H1 (cell line): ENCODE results near the gene CSF2RB.

DNA sequence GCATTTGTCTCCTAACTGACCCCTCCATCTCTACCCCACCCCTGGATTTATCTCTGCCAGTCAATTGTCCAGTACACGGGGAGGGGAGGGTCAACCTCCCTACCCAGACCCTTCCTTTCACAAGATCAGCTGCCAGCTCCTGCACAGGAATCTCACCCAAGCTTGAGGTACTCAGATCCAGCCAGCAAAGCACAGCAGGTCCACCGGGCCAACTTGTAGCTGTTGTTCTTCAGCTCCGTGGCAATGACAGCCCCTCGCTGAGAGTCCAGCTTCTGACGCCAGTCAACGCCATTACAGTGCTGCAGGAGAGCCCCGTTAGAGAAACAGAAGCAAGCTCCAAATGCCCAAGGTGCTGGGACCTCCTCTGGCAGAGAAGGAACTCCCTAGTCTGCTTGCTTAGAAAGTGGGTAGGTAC is 5.5 kb upstream of the FOXRED2 start:
- RRBS, result no CpG with 5 or more reads among the region's 7 CpGs
CAGE:
- cytosol, long polyA plus RNA, result no peak
- long polyA plus RNA, result no peak
- nucleus, long polyA plus RNA, result no peak

DNA sequence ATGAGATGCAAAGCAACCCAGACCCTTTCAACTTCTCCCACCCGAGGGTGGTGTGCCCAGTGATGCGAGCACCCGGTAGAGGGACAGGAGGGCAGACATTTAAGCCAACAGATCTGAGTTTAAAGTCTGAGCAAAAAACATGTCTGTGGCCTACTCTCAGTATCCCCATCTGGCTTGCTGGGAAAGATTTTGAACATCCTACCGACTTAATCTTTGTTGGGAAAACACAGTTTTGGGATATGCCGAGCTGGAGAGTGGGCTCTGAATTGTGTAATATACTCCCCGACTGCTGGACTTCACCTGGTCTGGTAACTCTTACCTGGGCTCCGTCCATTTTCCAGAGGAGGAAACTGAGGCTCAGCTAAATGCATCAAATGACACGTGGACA is 10.6 kb upstream of the IFT27 start:
- RRBS, result no CpG with 5 or more reads among the region's 8 CpGs
CAGE:
- cytosol, long polyA plus RNA, result no peak
- long polyA plus RNA, result no peak
- nucleus, long polyA plus RNA, result no peak

- RRBS, result no CpG with 5 or more reads among the region's 10 CpGs
CAGE:
- cytosol, long polyA plus RNA, result no peak
- long polyA plus RNA, result no peak
- nucleus, long polyA plus RNA, result no peak
Observed at GRCh38 chr22:36913127-36913783, at the start of gene CSF2RB. TSS of gene CSF2RB (plus strand) at chr22:36913628.

DNA sequence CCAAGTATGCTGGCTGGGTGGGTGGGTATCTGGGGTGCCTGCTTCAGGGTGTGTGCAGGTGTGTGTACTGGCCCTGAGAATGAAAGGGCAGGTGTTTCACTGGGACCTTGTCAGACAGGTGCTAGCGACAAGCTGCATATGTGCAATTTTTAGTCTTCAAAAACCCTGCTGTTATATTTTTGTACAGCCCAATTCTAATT is 988 bp downstream of the CSF2RB start:
- RRBS, result no CpG with 5 or more reads among the region's 1 CpG
CAGE:
- cytosol, long polyA plus RNA, result no peak
- long polyA plus RNA, result no peak
- nucleus, long polyA plus RNA, result no peak

DNA sequence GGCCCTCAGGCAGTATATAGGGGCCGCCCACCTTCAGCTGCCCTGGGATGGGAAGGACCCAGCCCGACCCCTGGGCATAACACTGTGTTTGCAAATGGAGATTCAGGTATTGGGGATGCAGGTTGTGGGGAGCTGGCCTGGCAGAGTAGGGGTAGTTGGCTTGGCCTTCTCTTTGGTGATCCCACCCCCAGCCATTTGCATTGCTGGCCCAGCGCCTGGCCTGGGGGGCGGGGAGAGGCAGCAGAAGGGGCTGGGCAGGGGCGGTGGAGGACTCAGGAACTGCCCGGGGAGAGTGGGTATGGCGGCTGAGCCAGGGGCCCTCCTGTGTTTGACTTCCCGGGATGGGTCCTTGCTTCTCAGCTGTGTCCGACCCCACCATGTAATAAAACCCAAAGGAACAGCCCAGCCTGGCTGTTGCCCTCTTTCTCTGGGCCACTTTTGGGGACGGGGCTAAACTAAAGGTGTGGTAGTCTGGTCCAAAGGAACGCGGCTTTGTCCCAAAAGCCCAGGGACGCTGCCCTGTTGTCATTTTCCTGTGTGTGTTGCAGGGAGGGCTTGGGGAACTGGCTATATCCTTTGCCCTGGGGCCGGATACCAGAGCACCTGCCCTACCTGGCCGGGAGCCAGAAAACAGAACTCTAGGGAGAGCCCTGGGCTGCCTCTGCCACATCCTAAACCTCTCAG is 11.6 kb downstream of the KCTD17 start:
- RRBS, result 41% methylated on average over 1 of the region's 15 CpGs
CAGE:
- cytosol, long polyA plus RNA, result no peak
- long polyA plus RNA, result no peak
- nucleus, long polyA plus RNA, result no peak

- RRBS, result 89% methylated on average over 5 of the region's 13 CpGs
CAGE:
- cytosol, long polyA plus RNA, result no peak
- long polyA plus RNA, result no peak
- nucleus, long polyA plus RNA, result no peak
Observed at GRCh38 chr22:37074784-37075206, 23.3 kb downstream of the KCTD17 start.

- RRBS, result no CpG with 5 or more reads among the region's 13 CpGs
CAGE:
- cytosol, long polyA plus RNA, result no peak
- long polyA plus RNA, result no peak
- nucleus, long polyA plus RNA, result no peak
Observed at GRCh38 chr22:37163843-37164357, 14.2 kb upstream of the IL2RB start.

GRCh38 chr22:37167176-37167770 is 17.6 kb upstream of the IL2RB start:
- RRBS, result no CpG with 5 or more reads among the region's 14 CpGs
CAGE:
- cytosol, long polyA plus RNA, result no peak
- long polyA plus RNA, result no peak
- nucleus, long polyA plus RNA, result no peak

GRCh38 chr22:37170182-37170545 is 17.9 kb downstream of the C1QTNF6 start:
- RRBS, result no CpG with 5 or more reads among the region's 6 CpGs
CAGE:
- cytosol, long polyA plus RNA, result no peak
- long polyA plus RNA, result no peak
- nucleus, long polyA plus RNA, result no peak

DNA sequence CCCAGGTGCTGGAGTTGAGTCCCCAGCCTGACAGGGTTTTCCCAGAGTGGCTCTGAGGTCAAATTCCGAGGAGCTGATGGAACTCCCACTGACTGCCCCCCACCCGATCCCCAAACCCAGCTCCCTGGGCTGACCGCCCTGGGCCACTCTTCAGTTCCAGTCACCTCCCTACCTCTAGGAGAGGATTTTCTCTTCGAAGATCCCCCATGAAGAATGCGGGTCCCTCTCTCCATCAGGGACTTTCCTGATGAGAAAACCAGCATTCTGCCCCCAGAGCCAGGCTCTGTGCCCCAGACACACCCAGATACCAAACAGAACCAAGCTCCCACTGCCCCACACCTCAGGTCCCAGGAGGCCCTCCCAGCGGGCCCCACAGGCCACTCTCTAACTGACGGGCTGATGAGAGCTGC is 12.1 kb upstream of the RAC2 start:
- RRBS, result no CpG with 5 or more reads among the region's 7 CpGs
CAGE:
- cytosol, long polyA plus RNA, result no peak
- long polyA plus RNA, result no peak
- nucleus, long polyA plus RNA, result no peak

DNA sequence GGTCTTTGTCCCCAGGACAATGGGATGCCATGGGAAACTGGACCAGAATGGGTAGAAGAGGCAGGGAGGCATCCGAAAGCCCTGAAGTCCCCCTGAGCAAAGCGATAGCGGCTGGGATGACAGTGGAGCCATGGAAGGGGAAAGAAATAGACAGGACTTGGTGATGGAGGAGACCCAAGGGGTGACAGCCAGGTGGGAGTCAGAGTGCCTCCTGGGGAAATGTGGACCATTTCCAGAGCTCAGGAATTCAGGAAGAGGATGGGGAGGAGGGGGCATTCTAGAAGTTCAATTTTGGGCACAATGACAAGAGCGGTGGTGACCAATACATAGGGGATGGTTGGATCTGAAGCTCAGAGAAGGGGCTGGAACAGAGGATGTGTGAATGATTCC is 4.5 kb downstream of the CYTH4 start:
- RRBS, result no CpG with 5 or more reads among the region's 4 CpGs
CAGE:
- cytosol, long polyA plus RNA, result no peak
- long polyA plus RNA, result no peak
- nucleus, long polyA plus RNA, result no peak

DNA sequence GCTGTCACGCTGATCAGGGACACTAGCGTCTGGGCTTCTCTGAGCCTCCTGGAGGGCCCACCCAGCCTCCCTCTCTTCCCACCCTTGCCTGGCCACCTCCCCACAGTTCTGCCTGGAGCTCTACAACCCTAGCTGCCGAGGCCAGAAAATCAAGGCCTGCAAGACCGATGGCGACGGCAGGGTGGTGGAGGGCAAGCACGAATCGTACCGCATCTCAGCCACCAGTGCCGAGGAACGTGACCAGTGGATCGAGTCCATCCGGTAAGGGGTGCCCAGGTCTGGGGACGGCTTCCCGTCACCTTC is 29.6 kb downstream of the CYTH4 start:
- RRBS, result no CpG with 5 or more reads among the region's 15 CpGs
CAGE:
- cytosol, long polyA plus RNA, result no peak
- long polyA plus RNA, result no peak
- nucleus, long polyA plus RNA, result no peak

DNA sequence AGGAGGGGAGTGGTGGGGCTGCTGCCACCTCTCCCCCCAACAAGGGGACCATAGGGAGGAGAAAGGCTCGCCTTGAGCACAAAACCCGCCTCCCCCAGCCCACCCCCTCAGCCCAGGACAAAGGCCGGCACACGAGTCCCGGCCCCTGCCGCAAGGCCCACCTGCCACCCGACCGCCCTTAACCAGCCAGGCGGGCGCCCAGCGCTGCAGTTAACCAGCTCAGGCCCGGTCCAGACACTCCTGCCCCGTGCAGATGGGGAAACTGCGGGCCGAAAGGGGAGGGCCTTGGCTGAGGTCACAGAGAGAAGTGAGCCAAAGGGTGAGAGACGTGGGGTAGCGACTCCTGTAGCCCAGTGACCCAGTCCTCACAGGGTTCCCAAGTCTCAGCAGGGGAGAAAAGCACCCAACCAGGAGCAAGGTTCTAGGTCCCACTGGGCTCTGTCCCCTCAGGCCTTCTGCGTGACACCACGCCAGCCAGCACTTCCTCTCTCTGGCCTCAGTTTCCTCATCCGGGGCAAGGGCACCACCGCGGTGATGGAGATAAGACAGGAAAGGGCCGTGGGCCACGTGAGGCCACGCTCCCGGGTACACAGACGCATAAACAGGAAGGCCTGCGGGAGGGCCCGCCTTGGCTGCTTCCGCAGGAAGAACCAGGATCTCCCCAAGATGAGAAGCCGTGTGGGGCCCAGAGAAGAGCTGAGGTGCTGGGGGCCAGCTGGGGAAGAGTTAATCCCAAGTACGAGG is 1.9 kb downstream of the MFNG start:
- RRBS, result 84% methylated on average over 14 of the region's 32 CpGs
CAGE:
- cytosol, long polyA plus RNA, result no peak
- long polyA plus RNA, result no peak
- nucleus, long polyA plus RNA, result no peak

DNA sequence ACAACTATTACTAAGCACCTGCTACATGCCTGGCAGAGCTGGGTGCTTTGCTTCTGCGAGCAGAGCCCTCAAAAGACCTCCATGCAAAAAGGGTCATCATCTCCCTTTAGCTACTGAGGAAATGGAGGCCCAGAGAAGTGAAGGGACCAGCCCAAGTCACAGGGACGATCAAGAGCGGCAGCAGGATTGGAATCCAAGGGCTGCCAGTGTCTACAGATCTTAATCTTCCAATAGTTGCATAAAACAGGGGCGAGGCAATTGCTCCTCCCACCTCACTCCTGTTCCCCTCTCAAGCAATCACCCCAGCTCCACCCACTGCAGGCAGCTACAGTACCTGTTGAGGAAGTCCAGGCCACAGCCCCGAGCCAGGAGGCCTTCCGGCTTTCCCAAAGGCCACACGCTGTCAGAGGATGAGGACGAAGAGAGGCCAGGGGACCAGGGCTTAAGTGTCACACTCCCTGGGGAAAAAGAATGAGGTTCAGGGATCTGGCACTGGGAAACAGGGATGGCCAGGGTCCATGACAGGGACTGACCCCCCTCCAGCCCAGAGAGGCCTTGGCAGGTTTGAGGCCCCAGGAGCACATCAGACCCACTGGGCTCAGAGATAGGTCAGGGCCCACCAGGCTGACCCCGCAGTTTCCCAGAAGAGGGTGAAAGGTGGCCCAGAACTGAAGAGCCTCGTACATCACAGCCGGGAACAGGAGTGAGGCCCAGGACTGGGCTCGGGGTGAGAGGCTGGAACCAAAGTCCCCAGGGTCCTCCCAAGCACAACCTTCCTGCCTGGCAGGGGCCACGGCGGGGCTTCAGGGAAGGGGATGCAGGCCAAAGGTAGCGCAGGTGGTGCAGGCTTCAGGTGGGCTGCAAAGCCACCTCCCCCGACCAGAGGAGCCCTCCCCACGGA is 16.3 kb upstream of the MFNG start:
- RRBS, result no CpG with 5 or more reads among the region's 17 CpGs
CAGE:
- cytosol, long polyA plus RNA, result no peak
- long polyA plus RNA, result no peak
- nucleus, long polyA plus RNA, result no peak

GRCh38 chr22:37521448-37521948 is 2.3 kb upstream of the CARD10 start:
- RRBS, result no CpG with 5 or more reads among the region's 11 CpGs
CAGE:
- cytosol, long polyA plus RNA, result no peak
- long polyA plus RNA, result no peak
- nucleus, long polyA plus RNA, result no peak

DNA sequence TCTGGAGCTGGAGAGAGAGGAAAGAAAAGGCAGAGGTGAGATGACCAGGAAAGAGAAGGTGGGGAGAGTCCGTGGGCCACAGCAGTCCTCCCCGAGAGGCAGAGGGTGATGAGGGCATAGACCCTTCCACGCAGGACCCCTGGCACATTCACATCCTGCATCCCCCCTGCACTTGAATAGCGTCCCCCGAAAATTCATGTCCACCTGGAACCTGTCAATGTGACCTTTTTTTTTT is 2.8 kb downstream of the LGALS2 start:
- RRBS, result no CpG with 5 or more reads among the region's 5 CpGs
CAGE:
- cytosol, long polyA plus RNA, result no peak
- long polyA plus RNA, result no peak
- nucleus, long polyA plus RNA, result no peak

GRCh38 chr22:37609290-37610556 is 1.1 kb downstream of the GGA1 start:
- RRBS, result no CpG with 5 or more reads among the region's 26 CpGs
CAGE:
- cytosol, long polyA plus RNA, result no peak
- long polyA plus RNA, result no peak
- nucleus, long polyA plus RNA, result no peak

DNA sequence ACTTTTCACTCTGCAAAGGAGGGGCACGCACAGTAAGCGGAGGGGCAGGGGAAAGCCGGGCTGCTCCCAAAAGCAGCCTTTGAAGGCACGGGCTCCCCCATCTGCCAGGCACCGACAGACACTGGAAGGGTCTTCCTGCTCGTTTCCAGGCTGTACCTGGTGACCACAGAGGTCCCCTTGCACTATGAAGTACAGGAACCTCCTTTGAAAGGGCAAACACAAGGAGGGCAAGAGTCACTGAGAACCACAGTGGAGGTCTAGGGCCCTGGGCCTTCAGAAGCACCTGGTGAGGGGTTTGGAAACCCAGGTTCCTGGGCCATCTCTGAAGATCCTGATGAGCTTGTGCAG is 14.1 kb downstream of the GGA1 start:
- RRBS, result no CpG with 5 or more reads among the region's 6 CpGs
CAGE:
- cytosol, long polyA plus RNA, result no peak
- long polyA plus RNA, result no peak
- nucleus, long polyA plus RNA, result no peak

DNA sequence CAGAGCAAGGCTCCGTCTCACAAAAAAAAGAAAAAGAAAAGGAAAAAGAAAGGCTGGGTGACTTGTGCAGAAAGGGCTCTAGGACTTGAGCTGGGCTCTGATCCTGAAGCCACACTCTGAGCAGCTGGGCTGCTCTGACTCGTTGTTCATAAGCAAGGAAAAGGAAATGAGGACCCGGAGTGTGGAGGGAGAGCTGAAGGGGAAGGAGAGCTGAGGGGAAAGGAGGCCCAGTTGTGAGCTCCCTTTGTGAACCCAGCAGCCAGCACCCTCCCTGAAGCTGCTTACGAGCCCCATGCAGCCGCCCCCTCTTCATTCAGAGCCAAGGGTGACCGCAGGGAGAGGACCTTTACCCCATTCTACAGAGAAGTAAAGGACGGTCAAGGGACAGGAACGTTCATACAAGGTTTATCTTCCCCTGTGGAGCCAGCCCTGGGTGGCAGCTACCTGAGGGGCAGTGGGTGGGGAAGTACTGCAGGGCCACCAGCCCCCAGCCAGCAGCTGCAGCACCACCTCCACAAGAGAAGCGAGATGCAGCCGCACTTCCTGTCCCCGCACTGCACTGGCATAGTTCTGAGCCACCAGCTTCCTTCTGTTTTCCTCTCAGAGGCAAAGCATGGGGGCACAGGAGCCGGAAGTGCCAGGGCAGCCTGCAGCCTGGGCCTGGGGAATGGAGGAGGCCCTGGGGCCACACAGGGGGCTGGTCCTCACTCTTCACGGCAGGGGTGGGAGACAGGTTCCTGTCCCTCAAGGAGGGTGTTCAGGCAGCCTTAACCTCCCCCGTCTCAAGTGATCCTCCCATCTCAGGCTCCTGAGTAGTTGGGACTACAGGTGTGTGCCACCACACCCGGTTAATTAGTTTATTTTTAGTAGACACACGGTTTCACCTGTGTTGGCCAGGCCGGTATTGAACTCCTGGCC is 12.1 kb upstream of the SH3BP1 start:
- RRBS, result no CpG with 5 or more reads among the region's 17 CpGs
CAGE:
- cytosol, long polyA plus RNA, result no peak
- long polyA plus RNA, result no peak
- nucleus, long polyA plus RNA, result no peak

- RRBS, result no CpG with 5 or more reads among the region's 8 CpGs
CAGE:
- cytosol, long polyA plus RNA, result no peak
- long polyA plus RNA, result no peak
- nucleus, long polyA plus RNA, result no peak
Observed at GRCh38 chr22:37659535-37660061, 1.1 kb downstream of the PDXP start.